Subcutaneous preadipocyte (primary cell): Measurements from ENCODE around the genes RAI2 and MAP3K15.

DNA sequence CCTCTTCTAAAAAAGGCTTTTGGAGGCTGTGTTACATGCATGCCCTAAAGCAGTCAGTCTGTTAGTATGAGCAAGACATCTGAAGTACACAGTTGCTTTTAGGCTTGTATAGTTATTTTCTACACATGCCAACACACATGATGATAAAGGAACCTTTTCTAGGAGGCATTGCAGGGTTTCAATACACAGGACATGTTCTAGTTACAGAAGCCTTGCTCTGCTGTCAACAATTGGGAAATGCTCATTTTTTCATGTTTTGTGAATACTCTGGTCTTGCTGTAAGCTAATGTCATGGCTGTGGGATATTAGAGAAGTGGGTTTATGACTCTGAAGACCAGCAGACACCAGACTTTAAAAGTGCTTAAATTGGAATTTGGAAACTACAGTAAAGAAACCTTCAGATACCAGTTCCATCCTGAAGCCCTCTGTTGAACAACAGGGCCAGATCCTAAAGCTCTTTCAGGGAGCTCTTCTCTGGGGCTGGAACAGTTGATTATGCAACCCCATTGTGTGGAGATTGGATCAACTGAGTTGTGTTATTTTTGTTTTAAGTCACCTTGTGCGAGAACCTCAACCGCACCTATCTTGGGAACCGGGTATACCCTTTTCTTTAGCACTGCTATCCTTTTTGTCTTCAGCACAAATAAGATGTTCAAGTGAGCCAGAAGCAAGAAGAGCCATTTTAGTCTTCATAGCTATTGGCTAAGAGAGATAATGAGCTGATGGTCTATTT, 205.9 kb downstream of the REPS2 start:
- CAGE, long polyA plus RNA, result no peak

DNA sequence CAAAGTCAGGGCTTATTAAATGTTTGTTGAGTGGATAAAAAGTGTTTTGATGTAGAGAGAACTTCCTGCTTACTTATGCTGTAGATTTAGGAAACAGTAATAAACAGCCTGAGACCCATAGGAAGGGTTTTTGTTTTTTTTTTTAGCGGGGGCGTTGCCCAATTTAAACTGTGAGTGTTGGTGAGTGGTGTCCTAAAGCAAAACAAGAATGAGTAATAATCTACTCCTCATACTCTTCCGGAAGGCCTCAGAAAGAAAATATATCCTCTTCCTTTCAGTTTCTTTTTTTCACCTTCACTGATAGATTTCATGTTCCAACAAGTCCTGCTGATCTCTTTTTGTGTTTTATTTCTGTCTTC, 104.4 kb upstream of the SCML1 start:
- CAGE, long polyA plus RNA, result no peak

- CAGE, long polyA plus RNA, result no peak
These were observed 1.8 kb upstream of the SCML1 start for GRCh38 chrX:17735518-17735866.

DNA sequence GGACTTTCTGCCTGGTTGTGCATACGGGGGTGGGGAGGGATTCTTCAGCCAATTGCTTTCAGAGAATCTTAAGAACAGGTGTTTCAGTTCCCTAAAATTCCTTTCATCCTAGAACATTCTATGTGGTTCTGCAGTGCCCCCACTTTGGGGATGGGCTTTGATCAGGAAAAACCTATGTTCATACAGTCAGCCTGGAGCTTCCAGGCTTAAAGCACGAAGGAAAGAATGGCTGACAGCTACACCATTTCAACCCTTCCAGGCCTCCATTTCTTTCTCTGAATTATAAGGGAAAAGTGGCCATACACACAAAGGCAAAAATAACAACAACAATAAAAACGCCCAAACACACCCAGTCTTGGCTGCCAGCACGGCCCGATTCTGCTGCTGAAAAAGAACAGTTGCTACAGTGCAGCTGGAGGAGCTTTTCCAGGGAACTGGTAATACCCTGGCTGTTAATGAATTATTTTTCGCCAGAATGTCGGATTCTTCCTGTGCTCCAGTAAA, 6.7 kb downstream of the RAI2 start:
- CAGE, long polyA plus RNA, result no peak

DNA sequence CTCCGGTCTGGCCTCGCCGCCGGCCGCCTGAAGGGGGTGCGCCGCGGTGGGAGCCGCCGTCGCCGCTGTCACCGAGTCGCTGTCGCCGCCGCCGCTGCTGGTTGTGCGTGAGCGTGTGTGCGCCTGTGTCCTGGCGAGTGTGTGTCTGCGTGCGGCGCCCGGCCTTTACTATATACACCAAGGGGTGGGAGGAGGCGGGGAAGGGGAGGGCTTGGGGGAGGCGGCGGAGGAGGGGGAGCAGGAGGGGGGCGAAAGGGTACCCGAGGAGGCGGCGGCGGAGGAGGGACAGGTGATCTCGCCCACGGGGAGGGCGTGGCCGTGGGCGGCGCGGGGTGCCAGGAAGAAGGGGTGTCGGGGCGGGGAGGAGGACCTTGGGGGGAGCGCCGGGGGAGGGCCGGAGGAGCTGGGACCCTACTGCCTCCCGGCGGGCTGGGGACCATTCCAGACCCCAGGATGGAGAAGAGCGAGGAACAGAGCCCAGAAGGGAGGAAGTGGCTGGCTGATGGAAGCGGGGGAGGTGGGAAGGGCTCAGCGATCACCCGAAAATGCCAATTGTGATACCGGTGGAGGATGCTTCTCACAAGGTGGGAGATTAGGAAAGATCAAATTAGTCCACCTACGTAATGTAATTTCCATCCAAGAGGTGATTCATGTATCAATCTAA, at the start of gene RAI2:
Gene RAI2 (minus strand): TSS at position 143 of the 664 bp plus-strand sequence.
- CAGE, long polyA plus RNA, result no peak

GRCh38 chrX:18098709-18099047, 122.0 kb downstream of the BEND2 start:
- CAGE, long polyA plus RNA, result no peak

- CAGE, long polyA plus RNA, result no peak
These were observed 30.4 kb upstream of the CDKL5 start for GRCh38 chrX:18394760-18395603.

DNA sequence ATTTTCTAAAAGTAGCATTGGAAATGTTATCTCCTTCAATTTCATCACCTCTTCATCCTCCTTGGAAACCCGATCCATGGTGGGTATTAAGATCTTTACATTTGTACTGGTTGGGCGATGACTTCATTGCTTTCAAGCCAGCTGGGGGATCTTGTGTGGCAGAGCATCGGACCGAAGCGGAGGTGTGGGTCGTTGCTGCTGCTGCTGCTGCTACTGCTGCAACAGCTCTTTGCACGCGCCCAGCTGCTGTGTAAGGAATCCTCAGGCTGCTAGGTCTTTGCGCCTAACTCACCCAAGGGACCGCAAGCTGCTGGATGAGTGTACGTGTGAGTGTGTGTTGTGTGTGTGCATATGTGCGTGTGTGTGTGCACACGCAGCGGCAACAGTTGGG, 882 bp upstream of the CDKL5 start:
- CAGE, long polyA plus RNA, result no peak

- CAGE, long polyA plus RNA, result no peak
These were observed 4.5 kb upstream of the PPEF1 start for GRCh38 chrX:18702826-18703484.

GRCh38 chrX:18984825-18985358, 978 bp upstream of the PHKA2 start:
- CAGE, long polyA plus RNA, result no peak

- CAGE, long polyA plus RNA, result no peak
These were observed 20.5 kb upstream of the ADGRG2 start for GRCh38 chrX:19142825-19143187.

DNA sequence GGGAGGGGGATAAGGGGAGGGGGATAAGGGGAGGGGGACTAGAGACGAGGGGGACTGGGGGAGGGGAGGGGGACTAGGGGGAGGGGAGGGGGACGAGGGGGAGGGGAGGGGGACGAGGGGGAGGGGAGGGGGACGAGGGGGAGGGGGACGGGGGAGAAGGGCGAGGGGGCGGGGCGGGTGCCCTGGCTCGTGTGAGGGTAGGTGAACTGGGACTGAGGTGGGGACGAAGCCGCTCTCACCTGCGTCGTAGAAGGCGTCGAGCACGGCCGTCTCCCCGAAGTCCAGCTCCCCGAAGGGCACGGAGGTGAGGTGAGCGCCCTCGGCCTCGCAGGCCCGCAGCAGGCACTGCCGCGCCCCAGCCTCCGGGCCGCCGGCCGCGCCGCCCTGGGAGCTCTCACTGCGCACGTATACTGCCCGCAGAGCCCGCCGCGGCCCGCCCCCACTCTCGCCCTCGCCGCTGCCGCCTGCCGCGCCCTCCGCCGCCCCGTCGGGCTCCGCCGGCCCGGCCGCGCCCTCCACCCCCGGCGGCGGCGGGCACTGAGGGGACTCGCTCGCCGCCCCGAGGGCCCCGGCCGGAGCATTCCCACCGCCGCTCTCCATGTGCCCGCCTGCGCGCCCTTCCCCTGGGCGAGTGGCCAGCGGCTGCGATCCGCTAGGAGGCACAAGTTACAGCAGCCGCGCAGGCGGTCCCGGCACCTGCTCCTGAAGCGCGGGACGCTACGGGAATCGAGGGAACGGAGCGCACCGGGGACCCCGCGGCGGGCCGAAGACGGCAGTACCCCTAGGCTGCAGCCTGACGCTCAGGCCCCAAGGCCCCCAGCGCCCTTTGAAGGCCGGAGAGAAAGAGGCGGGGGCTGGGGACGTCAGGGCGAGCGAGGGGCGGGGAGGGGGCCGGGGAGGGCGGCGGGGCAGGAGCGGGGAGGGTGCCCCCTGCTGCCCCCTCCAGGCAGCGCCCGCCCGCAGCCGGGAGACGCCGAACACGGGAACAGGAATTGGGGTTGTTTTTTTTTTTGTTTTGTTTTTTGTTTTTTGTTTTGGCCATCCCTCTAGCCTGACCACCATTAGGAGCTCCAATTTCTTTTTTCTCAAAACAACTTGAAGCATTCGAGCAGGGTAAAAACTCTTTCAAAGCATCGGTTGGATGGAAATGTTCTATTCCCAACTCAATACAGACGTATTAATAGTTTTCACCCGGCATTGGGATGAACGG, at the start of gene MAP3K15:
Gene MAP3K15 (minus strand): TSS at position 847 of the 1,210 bp plus-strand sequence.
- CAGE, long polyA plus RNA, result no peak

DNA sequence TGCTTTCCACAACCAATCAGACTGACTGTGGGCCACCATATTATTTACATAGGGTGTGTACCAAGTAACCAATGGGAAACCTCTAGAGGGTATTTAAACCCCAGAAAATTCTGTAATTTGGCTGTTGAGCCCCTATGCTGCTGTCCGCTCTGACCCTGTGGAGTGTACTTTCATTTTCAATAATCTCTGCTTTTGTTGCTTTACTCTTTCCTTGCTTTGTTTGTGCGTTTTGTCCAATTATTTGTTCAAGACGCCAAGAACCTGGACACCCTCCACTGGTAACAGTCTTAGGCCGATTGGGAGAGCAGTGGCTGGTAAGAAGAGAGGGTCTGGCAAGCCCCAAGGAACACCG, 125.5 kb upstream of the MAP3K15 start:
- CAGE, long polyA plus RNA, result no peak

DNA sequence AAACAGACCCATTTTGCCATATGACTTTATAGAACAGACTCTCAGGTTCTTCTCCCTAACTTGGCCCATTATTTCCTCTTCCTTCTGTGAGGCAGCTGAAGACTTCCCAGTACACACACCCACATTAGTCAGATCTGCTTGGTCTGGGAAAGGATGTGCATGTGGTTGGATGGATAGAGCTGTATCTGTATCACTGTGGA, 133.9 kb upstream of the MAP3K15 start:
- CAGE, long polyA plus RNA, result no peak

GRCh38 chrX:19883934-19884682, 3.3 kb downstream of the SH3KBP1 start:
- CAGE, long polyA plus RNA, result no peak

DNA sequence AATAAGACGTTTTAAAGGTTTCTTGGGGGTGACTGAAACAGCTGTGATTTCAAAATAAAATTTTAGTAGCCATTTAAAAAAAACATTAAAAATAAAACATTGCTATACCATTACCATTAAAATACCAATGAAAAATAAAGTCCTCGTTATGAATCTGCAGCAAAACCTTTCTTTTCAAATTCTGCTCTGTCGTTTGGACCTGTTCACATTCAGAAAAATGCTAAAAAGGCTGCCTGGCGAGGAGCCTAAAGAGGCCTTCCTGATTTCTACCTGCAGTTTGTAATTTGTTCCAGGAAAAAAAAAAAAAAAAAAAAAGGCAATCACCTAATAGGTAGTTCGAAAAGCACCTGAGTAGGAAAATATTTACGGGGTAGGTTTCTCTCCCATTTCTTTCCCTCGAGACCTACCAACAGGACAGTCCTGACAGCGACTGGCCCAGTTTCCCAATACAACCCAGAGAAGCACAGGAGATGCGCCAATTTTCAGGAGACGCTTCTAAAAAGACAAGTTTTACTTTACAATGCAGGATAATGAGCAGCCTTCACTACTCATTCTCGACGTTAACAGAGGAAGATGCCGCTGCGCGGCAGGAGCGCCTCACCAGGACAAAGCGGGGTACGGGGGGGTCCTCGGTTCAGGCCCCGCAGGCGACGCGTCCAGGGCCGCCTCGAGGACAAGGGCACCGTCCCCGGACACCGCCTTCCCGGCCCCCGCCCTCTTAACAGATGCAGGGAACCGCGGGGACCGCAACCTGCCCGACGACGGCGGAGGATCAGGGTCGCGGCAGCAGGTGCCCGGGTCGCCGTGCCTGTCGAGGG, 803 bp downstream of the BCLAF3 start:
- CAGE, long polyA plus RNA, result no peak

DNA sequence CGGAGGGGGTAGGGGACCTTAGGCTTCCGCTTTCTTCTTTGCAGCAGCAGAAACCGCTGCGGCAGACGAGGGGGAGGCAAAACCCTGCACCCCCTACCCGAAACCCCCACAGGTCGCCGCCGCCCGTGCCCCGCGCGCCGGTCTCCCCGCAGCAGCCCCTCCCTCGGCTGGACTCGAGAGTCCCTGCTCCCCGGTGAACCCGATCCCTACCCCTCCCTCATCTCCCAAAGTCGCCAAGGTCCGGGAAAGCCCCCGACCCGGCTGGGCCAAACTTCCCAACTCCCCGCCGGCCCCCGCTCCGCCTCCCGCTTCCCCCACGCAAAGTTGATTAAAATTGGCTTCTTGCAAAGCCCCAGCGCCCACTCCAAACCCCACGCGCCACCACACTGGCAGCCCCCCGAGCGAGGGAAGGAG, 746 bp downstream of the RPS6KA3 start:
- CAGE, long polyA plus RNA, result no peak

DNA sequence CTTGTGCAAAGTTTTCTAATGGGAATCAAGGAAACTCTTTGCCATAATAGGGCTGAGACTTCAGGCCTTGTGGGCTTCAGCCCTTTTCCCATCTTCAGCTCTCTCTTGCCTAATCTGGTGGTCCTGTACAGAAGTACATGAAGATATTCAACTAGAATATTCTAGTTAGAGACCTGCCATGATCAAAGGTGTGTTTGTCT, 225.2 kb upstream of the CNKSR2 start:
- CAGE, long polyA plus RNA, result no peak

DNA sequence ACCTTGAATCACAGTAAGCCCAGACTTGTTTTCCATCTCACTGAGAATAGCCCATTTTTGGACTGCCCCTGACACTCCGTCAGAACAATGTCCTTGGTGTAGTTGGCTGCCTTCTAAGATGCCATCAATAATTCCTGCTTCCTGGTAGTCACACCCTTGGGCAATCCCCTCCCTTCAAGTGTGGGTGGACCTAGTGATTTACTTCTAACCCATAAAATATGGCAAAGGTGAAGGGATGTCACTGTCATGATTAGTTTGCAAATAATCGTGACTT, 19.9 kb upstream of the KLHL34 start:
- CAGE, long polyA plus RNA, result no peak

DNA sequence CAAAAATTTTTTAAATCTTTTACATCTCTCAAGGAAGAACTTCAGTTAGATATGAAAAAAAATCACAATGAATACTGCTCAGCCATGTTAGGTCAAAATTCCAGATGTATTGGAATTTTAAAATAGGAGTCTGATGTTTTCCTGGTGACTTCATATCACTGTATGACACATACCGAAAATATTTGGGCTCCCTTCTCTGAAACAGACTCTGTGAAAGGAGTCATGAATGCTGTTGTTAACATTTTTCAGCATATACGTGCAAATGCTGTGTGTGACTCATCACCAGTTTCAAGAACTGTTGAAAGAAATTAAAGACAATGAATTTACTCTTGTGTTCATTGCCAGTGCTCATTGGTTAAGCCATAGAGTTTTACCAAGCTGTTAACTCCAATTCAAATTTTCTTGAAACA, 13.7 kb upstream of the SMS start:
- CAGE, long polyA plus RNA, result no peak